Endometrial microvascular endothelial cells (primary cell): ENCODE measurements around the genes GAREM2 and CENPA.

- RAMPAGE, long total RNA = no peak
These were observed 20.9 kb upstream of the DNMT3A start for GRCh38 chr2:25362509-25363164.

- RAMPAGE, long total RNA = no peak
These were observed 60.8 kb upstream of the DNMT3A start for GRCh38 chr2:25402428-25402937.

GRCh38 chr2:25474034-25474454, 132.3 kb upstream of the DNMT3A start:
- RAMPAGE, long total RNA = no peak

GRCh38 chr2:25983111-25983705, 911 bp upstream of the KIF3C start:
- RAMPAGE, long total RNA = no peak

GRCh38 chr2:26078186-26078819, 44.4 kb downstream of the RAB10 start:
- RAMPAGE, long total RNA = no peak

DNA sequence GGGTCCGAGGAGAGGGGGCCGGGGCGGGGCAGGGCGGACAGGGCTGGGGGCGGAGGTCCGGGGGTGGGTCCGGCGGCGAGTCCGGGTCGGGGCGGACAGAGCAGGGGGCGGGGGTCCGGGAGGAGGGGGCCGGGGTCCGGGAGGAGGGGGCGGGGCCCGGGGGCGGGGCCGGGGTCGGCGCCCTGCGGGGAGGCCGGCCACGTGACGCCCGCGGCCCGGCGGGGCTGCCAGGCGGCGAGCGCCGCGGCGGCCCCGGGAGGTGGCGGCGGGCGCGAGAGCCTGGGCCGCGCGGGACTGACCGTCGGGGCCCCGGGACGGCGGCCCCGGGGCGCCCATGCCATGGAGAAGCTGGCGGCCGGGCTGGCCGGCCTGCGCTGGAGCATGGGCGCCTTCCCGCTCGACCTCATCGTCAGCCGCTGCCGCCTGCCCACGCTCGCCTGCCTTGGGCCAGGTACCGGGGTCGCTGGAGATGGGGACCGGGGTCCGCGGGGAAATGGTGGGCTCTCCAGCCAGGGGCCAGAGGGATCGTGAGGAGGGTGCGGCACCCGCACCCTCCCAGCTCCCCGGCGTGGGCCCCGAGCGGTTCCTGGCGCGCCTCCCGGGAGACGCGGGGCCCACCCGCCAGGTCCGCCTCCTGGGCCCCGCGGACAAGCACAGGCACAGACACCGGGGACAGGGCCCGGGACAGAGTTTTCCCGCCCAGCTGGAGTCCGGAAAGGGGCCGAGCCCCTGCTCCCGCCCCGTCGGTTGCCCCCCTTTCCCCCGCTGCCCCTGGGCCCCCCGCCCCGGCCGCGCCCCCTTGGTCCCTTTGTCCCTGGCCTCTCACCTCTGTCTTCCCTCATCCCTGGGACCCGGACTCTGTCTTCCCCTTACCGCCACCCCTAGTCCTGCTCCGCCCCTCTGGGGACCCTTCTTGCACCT, at the start of gene GAREM2:
Gene GAREM2, plus strand, starts transcription at position 207 of the 921 bp plus-strand sequence.
- RAMPAGE, long total RNA = no peak

DNA sequence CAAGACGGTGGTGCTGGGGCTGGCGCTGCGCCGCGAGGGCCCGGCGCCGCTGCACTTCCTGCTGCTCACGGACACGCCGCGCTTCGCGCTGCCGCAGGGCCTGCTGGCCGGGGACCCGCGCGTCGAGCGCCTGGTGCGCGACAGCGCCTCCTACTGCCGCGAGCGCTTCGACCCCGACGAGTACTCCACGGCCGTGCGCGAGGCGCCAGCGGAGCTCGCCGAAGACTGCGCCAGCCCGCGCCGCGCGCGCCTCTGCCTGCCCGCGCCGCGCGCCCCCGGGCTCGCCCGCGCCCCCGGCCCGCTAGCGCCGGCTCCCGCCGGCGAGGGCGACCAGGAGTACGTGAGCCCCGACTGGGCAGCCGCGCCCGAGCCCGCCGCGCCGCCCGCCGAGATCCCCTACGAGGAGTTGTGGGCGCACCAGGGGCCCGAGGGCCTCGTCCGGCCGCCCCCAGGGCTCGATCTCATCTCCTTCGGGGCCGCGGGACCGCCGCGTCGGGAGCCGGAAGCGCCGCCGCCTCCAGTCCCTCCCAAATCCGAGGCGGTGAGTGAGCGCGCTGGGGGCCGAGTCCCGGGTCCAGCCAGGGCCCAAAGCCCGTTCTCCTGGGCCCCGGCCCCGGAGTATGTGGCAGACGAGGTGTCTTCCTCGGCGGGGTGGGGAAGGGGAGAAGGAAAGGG, 12.0 kb downstream of the GAREM2 start:
- RAMPAGE, long total RNA = no peak

GRCh38 chr2:26243518-26244534, 606 bp downstream of the HADHA start:
- RAMPAGE, long total RNA = no peak

DNA sequence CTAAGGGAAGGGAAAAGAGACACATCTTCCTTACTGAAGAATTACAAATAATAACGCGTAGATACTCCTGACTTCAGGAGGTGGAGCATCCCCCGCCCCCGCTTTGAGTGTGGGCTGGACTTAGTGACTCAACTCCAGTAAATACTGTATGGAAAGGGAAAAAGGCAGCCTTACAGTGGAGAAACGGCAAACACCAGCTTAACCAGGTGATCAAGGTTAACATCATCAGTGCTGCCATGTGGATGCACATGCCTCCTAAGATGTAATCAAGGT, 47.9 kb downstream of the HADHB start:
- RAMPAGE, long total RNA = no peak

- RAMPAGE, long total RNA = no peak
These were observed 10.5 kb downstream of the DRC1 start for GRCh38 chr2:26412046-26412769.

GRCh38 chr2:26630980-26631340, 10.2 kb downstream of the CIB4 start:
- RAMPAGE, long total RNA = no peak

- RAMPAGE, long total RNA = no peak
These were observed 1.2 kb upstream of the KCNK3 start for GRCh38 chr2:26691209-26691767.

GRCh38 chr2:26706784-26707546, 14.4 kb downstream of the KCNK3 start:
- RAMPAGE, long total RNA = no peak

- RAMPAGE, long total RNA = no peak
These were observed 32.8 kb downstream of the KCNK3 start for GRCh38 chr2:26725091-26726046.

- RAMPAGE, long total RNA = no peak
These were observed at the start of gene CENPA for GRCh38 chr2:26785037-26786288. Gene CENPA, plus strand, starts transcription at chr2:26786056.

DNA sequence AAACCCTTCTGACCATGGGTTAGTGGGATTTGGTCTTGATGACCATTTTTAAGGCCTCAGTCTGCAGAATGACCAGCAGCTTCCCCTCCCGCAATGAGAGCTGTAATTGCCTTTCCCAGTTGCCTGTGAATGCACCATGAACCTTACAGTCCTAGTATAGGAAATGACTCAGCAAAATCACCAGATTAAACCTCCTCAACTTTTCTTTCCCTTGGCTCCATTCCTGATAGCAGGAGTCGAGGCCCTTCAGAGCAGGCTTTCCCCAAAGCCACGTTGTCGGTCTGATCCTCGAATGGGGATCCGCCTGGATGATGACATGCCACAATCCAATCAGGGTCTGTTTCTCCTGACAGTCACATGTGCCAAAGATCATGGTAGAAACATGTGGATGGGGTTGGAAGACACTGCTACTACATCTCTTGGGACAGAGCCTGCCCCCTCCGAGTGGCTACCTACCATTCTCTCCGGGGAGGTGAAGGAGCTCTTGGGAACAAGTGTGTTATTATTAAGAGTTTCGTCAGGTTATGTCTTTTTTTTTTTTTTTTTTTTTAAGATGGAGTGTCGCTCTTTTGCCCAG, 16.8 kb upstream of the TMEM214 start:
- RAMPAGE, long total RNA = no peak

- RAMPAGE, long total RNA = no peak
These were observed 4.0 kb downstream of the OST4 start for GRCh38 chr2:27067365-27067964.

- RAMPAGE, long total RNA = no peak
These were observed 3.3 kb downstream of the PREB start for GRCh38 chr2:27130958-27131646.

GRCh38 chr2:27150600-27150982, 1.8 kb downstream of the TCF23 start:
- RAMPAGE, long total RNA = no peak

DNA sequence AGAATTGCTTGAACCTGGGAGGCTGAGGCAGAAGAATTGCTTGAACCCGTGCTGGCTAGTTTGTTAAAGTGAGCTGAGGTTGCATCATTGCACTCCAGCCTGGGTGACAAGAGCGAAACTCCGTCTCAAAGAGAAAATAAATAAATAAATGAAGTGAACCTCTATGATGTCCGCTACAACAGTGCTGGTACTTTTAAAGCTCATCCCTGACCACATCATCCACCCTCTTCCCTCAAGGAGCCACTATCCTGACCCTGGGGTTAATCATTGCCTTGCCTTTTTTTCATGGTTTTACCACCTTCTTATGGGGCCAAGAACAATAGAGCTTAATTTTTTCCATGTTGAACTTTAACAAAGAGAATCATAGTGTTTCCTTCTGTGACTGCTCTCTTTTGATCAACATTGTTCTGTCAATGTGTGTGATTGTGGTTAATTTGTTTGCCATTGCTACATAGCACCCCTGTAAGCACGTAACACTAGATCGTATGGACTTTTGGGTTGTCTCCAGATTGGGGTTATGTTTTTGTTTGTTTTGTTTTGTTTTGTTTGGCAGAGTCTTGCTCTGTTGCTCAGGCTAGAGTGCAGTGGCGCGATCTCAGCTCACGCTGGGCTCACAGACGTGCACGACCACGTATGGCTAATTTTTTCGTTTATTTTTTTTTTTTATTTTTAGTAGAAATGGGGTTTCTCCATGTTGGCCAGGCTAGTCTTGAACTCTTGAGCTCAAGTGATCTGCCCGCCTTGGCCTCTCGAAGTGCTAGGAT, 17.0 kb upstream of the ATRAID start:
- RAMPAGE, long total RNA = no peak